M059J (cell line): Measurements from ENCODE around the genes TYRO3 and PLA2G4B.

DNA sequence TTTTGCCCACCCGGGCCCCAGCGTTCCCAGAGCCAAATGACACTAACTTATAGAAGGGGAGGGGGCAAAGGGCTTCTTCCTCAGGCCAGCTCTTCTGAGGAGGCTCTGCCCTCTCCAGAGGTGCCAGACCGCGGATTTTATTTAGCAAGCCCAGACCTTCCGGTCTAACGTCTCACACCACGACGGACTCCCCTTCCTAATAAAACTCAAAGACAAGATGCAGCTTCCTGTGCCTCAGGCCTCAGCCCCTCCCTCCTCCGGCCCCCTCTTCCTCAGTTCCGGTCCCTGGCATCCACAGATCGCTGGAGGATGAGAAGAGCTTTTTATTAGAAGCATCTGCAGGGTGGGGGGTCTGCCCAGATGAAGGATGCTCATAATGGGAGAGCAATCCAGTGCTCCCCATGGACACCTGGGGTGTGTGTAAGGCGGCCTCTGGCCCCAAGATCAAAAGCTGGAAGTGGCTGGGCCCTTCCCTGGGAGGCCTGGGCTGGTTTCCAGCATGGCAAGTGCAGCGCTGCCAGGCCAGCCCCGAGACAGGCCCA, 9.7 kb downstream of the ITPKA start:
- RAMPAGE, long total RNA = no peak

- RAMPAGE, long total RNA = no peak
Measured at GRCh38 chr15:41511166-41512437, 2.0 kb downstream of the LTK start.

DNA sequence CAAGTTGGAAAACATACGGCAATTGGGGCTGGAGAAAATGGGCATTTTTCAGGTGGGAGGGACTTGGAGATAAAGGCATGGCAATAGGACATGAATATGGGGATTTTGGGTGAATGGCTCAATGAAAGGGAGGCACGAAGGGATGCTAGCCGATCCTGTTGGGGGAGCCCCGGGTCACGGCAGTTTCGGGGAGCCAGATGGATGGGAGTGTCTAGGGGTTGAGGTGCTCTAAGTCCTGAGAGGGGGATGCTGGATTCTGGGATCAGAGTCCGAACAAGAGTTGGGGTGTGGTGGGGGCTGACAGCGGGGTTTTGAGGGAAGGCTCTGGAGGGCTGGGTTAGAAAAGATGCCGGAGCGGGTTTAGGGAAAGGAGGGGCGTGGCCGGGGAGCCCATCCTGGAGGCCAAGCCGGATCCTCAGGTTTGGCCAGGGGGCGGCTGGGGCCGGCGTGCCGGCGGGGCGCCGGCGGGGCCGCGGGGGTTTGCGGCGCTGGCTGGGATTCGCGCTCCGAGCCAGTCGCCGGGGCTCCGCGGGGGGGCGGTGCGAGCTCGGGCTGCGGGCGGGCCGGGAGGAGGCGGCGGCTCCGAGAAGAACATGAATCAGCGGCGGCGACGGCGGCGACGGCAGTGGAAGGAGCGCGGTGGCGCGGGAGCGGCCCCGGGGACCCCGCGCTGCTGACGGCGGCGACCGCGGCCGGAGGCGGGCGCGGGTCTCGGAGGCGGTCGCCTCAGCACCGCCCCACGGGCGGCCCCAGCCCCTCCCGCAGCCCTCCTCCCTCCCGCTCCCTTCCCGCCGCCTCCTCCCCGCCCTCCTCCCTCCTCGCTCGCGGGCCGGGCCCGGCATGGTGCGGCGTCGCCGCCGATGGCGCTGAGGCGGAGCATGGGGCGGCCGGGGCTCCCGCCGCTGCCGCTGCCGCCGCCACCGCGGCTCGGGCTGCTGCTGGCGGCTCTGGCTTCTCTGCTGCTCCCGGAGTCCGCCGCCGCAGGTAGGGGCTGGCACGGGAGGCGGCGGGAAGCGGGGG, at the start of gene TYRO3:
TYRO3 (plus strand) TSS at position 815 of the 1,020 bp plus-strand sequence.
- RAMPAGE, long total RNA = no peak

- RAMPAGE, long total RNA = no peak
Measured at GRCh38 chr15:41661375-41662263, 102.6 kb downstream of the TYRO3 start.

DNA sequence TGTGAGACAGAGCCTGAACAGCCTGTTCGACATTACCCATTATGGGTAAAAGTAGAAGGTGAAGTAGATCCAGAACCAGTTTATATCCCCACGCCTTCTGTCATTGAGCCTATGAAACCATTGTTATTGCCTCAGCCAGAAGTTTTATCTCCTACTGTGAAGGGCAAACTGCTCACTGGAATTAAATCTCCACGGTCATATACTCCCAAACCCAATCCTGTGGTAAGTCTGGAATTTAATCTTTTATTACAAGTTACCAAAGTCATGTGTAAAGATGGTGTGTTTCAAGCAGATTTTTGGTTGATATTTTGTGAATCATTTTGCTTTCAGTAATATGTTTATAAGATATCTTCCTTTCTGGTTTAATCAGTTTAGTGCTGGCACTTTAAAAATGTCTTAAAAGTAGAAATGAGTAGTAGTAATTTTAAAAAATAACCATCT, 47.1 kb upstream of the MAPKBP1 start:
- RAMPAGE, long total RNA = no peak

- RAMPAGE, long total RNA = no peak
Measured at GRCh38 chr15:41838288-41839094, at the start of gene PLA2G4B. Gene PLA2G4B (plus strand): TSS chr15:41838847.

- RAMPAGE, long total RNA = no peak
Measured at GRCh38 chr15:41858151-41858640, 19.5 kb downstream of the PLA2G4B start.

DNA sequence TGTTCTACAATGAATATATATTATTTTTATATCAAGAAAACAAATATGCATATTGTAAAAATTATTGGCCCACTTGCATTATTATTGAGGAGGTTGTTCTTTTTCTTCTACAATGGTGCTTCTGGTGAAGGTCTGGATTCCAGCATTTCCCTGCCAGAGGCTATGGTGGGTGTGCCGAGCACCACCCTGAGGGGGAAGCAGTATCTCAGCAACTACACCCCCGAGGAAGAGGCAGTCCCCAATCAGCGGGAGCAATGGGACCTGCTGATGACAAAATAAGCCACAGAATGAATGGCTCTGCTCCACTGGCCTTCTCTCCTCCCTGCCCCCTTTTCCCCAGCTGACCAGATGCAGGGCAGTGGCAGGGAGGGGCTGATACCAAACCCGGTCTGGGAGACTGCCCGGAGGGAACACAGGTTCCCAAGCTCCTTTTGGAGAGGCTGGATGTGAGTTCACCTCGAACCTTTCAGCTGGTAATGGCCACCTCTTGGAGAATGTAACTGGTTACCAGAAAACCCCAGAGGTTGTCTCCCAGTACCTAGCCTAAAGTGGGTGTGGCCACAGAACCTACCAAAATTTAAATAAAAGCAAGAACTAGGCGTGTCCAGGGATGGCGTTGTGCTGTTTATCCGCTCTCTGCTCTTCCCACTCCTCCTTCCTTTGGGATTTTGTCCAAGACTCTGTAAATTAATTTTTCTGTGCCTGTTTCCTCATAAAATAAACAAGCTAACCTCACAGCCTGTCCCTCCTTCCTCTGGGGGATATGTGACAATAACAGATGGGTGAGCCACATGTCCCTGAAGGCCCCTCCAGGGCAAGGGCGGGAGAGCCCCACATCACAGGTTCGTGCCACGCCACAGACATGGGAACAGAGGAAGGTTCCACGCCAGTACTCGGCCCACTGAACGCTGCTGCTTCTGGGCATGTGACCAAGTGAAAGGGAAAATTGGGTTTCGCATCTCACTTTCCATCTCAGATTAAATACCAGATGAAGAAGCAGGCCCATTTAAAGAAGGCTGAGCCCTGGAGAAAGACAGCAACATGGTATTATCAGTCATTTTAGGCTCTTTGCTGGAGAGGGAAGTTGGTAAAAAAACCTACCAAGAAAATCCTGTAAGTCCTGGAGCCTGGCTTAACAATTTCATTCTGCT, 35.1 kb upstream of the SPTBN5 start:
- RAMPAGE, long total RNA = no peak

GRCh38 chr15:41940383-41940946, 31.9 kb downstream of the EHD4 start:
- RAMPAGE, long total RNA = no peak

DNA sequence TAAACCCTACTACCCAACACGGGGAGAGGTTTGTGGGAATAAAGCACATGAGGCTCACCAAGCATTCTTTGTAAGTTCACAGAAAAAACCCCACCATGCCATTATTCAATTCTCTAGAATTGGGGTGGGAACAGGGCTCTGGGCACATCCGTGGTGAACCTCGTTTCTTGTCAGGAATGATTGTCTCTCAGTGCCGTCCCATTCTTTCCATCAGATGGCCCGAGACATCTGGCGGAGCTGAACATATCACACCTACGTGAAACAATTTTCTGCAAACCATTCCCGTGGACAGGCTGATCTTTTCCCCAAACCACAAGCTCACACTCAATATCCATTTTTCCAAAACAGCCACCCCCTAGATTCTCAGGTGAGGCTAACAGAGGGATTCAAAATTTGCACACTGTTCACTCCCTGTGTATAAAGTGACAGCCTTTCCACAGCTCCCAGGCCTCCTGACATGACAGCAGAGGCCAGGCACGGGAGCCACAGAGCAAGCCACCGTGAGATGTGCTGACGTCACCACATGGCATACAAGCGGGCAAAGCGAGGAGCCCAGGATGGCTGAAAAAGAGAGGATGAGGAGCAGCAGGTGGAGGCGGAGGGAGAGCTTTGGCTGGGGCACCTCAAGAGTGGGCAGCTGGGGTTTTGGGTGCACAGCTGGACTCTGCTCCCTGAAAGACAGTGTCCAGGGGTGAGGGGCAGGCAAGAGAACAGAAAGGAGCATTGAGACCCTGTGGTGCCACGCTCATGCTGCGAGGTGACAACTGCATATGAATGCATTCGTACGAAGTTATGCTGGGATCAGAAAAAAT, 27.2 kb downstream of the EHD4 start:
- RAMPAGE, long total RNA = no peak

DNA sequence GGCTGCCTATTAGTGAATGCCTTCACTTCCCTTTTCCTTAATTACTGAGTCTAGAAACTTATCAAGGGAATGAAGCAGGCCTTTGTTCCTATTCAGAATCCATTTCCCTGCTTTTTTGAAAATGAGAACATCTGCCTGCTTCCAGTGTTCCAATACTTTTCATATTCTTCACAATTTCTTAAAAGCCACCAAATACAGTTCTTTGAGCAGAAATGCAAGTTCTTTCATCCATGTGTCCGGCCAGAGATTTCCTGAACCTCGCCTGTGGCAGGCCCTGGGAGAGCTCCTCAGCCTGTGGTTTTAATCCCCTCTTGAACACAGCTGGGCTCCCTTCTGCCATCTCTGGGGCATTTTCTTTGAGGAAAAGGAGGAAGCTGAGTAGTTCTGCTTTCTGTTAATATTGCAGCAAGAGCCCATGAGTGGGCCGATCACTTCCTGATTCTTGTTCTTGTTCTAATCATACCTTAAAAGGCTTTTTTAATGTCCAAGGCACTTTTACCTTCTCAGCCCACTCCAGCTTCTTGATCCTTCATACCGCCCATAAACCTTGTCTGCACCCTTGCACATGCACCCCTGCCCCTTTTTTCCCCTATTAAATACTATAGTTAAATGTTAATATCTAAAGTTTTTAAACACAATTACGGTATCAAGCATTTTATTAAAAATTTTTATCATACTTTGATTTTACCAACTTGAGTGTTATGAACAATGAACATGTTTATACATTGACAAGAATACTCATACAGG, 4.5 kb downstream of the EHD4 start:
- RAMPAGE, long total RNA = no peak

- RAMPAGE, long total RNA = no peak
Measured at GRCh38 chr15:42035265-42035905, 14.5 kb upstream of the PLA2G4E start.

DNA sequence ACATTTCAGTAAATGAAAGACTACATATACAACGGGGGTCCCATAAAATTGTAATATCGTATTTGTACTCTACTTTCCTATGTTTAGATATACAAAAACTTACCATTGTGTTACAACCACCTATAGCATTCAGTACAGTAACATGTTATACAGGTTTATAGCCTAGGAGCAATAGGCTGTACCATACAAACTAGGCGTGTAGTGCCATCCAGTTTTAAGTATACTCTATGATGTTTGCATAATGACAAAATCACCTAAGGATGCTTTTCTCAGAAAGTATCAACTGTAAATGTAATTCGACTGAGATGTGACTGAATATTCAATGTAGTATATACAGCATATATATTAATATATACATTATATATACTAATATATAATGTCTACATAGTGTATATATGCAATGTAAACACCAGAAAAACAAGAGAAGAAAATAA, 1.5 kb upstream of the GANC start:
- RAMPAGE, long total RNA = no peak

- RAMPAGE, long total RNA = no peak
Measured at GRCh38 chr15:42386322-42386740, 27.0 kb downstream of the CAPN3 start.

- RAMPAGE, long total RNA = no peak
Measured at GRCh38 chr15:42427424-42428055, 63.4 kb downstream of the ZNF106 start.

DNA sequence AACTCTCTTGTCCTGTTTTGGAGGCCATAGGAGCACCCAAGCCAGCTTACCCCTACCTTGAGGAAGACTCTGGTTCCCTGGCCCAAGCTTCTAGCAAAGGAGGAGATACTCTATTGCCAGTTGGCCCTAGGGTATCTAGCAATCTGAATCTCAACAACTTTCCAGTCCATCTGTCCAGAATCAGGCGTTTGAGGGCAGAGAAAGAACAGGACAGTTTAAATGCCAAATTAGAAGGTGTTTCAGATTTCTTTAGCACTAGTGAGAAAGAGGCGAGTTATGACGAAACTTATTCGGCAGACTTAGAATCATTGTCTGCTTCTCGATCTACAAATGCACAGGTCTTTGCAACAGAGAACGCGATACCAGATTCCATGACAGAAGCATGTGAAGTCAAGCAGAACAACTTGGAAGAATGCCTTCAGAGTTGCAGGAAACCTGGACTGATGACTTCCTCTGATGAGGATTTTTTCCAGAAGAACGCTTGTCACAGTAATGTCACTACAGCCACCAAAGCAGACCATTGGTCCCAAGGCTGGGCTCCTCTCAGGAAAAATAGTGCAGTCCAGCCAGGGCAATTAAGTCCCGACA, 50.8 kb downstream of the CDAN1 start:
- RAMPAGE, long total RNA = no peak

DNA sequence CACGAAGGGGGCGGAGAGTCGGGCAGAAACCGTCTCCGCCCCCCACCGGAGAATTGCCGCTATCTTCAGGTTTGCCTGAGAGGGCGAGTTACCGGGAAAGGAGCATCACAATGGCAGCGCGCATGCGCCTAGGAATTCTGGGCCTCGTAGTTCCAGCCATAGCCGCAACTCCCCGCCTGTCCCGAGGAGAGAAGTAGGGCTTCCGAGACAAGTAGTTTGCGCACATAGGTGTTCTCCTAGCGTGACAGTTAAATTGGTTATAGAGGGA, 296 bp upstream of the TTBK2 start:
- RAMPAGE, long total RNA = no peak

DNA sequence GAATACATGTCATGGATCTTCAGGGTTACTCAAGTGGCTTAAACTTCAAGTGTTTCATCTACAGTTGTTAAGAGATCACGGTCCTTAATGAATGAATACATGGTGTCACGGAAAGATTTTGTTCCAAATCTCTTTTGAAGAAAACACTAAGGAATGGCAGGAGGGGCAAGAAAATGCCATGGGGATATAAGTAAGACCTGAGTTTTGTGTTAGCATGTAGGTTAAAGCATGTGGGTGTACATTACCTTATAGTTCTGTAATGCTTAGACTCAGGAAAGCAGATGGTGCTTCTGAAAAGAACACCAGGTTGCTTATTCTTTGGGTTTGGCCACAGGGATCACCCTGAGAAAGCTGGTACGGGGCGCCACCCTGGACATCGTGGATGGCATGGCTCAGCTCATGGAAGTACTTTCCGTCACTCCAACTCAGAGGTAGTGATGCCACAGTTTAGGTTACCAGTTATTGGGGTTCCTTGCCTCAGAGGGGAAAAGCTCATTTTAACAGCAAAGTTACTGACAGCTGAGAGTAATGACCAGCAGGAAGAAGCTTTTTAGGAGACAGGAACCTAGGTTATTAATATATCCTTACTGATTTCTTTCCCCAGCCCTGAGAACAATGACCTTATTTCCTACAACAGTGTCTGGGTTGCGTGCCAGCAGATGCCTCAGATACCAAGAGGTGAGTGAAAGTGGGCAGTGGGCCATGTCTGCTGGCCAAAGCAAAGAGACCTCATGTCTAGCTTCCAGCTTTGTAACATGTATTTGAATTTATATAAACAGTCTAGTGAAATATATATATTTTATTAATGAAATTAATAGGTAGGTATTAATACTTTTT, 4.7 kb downstream of the CCNDBP1 start:
- RAMPAGE, long total RNA = no peak

GRCh38 chr15:43253184-43253981, 13.3 kb downstream of the TGM5 start:
- RAMPAGE, long total RNA = no peak

DNA sequence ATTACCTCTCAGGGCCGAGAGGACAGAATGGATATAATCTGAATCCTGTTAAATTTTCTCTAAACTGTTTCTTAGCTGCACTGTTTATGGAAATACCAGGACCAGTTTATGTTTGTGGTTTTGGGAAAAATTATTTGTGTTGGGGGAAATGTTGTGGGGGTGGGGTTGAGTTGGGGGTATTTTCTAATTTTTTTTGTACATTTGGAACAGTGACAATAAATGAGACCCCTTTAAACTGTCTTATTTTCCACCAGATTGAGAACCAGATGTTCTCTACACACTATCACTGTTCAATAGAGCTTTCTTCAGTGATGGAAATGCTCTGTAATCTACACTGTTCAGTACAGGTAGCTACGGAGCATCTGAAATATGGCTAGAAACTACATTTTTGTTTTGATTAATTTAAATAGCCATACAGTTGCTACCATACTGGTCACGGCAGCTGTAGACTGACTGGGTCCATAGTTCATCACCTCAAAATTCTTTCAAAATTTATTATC, 5.4 kb downstream of the ELL3 start:
- RAMPAGE, long total RNA = no peak